Lower leg skin (tissue), 2 donors: ENCODE data around the gene BACE2.

DNA sequence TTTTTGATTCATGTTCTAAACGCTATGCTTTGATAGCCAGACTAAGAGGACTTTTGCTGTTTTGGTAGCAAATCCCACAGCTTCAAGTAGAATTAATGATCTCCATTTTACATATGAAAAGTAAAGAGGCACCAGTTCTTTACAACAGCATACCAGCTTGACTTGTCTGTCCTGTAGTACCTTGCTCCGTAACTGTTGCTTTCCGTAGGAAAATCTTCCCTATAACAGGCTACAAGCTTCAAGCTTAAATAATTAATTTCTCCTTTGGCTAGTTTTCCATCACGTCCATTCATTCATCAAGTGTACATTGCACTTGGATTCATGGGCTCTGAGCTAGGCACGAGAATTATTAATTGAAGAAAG, 29.1 kb downstream of the B3GALT5 start:
- PRO-cap: no peak
- RAMPAGE, long total RNA, 2 experiments: no peak in any of the 2 experiments

GRCh38 chr21:41167241-41168293, at the start of gene BACE2:
Gene BACE2 (plus strand): TSS chr21:41168160.
- PRO-cap: bidirectional peak, plus-strand start at chr21:41167524, minus-strand start at chr21:41167536; bidirectional peak, plus-strand start at chr21:41168134, minus-strand start at chr21:41168061
- RAMPAGE, long total RNA, 2 experiments: no peak in any of the 2 experiments

- PRO-cap: bidirectional peak, plus-strand start at chr21:41169916, minus-strand start at chr21:41169856
- RAMPAGE, long total RNA, 2 experiments: no peak in any of the 2 experiments
Measured at GRCh38 chr21:41169463-41170063, 1.6 kb downstream of the BACE2 start.

GRCh38 chr21:41396378-41397125, 29.5 kb upstream of the MX1 start:
- PRO-cap: no peak
- RAMPAGE, long total RNA, 2 experiments: no peak in any of the 2 experiments

- PRO-cap: no peak
- RAMPAGE, long total RNA, 2 experiments: no peak in any of the 2 experiments
Measured at GRCh38 chr21:41468977-41470176, 38.6 kb downstream of the TMPRSS2 start.

- PRO-cap: no peak
- RAMPAGE, long total RNA, 2 experiments: no peak in any of the 2 experiments
Measured at GRCh38 chr21:41502004-41502258, 6.0 kb downstream of the TMPRSS2 start.

GRCh38 chr21:41556448-41556830, 48.5 kb upstream of the TMPRSS2 start:
- PRO-cap: no peak
- RAMPAGE, long total RNA, 2 experiments: no peak in any of the 2 experiments

- PRO-cap: no peak
- RAMPAGE, long total RNA, 2 experiments: no peak in any of the 2 experiments
Measured at GRCh38 chr21:41565370-41565639, 57.3 kb upstream of the TMPRSS2 start.

DNA sequence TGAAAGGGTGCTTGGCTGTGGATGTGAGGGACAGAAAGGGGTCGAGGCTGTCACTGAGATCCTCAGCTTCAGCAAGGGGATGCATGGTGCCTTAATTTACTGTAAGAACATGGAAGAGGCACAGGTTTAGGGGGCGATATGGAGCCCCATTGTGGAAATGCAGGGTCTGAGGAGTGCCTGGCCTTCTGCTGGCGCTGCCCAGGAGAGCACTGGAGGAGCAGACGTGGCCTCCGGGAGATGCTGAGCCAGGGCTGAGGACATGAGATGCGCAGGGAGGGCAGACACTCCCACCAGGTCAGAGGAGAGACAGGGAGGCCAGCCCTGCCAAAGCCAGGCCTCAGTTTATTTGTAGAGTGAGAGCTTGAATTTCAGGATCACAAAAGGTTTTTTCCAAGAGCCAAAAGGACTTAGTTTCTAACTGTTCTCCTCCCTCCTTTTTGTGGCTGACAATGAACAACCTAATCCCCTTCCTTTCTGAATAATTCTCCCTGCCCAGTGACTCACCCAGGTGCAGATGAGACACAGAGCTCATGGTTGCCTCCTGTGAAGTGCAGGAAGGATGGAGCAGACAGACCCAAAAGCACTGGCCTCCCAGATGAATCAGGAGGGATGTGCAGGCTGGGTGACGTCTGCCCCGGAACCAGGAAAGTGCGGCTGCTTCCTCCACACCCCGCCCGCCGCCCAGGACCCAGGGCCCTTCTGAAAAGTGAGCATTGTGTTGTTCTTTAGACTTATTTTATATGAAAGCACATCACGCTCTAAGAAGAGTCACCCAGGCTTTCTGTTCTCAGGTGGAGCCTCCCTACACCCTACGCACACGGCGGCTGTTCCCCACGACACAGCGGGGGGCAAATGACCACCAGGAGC, 73.0 kb upstream of the TMPRSS2 start:
- PRO-cap: no peak
- RAMPAGE, long total RNA, 2 experiments: no peak in any of the 2 experiments

- PRO-cap: no peak
- RAMPAGE, long total RNA, 2 experiments: no peak in any of the 2 experiments
Measured at GRCh38 chr21:41684164-41684826, 82.6 kb downstream of the RIPK4 start.

DNA sequence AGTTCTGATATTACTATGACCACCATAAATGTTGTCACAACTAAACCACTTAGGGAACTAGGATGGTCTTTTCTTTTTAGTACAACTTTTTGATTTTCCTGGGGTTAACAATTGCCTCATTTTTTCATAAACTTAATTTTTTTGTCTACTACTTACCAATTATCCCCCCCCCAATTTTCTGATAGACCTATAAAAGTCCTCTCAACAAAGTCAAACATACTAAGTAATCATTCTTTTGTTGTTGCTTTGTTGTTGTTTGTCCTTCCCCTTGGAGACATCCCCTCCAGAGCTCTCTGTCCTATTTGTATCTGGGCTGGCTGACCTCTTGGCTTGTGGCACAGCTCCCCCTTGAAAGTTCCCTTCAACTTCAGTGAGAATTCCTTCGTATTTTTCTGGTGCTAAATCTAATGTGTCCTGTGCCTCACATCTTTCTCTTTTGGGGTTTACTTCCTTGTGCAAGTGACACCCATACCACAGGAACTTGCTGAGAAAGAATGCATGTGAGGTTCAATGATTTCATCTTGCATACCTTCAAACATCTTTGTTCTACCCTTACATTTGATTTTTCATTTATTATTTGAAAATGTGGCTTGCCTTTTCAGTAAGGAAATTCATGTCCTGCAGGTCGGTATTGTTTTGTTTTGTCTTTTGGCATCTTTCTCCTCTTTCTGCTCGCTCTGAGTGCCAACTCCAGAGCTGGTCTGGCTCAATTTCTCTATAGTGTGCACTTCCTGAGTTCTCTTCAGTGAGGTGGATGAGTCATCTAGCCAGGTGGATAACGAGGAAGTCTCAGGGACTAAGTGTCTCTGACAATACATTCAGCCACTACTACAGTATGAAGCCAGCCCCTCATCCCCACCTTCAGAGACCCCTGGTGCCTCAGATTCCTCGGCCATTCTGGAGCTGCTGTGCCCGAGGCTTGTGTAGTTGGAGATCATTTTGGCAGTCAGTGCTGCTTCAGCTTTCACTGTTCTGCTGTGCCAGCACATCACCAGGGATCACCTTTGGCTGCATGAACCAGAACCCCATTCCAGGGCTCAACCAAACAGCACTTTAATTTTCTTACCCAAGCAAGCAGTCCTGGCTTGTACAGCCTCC, 59.6 kb downstream of the RIPK4 start:
- PRO-cap: no peak
- RAMPAGE, long total RNA, 2 experiments: no peak in any of the 2 experiments

- PRO-cap: no peak
- RAMPAGE, long total RNA, 2 experiments: no peak in any of the 2 experiments
Measured at GRCh38 chr21:41767319-41767679, 447 bp upstream of the RIPK4 start.

DNA sequence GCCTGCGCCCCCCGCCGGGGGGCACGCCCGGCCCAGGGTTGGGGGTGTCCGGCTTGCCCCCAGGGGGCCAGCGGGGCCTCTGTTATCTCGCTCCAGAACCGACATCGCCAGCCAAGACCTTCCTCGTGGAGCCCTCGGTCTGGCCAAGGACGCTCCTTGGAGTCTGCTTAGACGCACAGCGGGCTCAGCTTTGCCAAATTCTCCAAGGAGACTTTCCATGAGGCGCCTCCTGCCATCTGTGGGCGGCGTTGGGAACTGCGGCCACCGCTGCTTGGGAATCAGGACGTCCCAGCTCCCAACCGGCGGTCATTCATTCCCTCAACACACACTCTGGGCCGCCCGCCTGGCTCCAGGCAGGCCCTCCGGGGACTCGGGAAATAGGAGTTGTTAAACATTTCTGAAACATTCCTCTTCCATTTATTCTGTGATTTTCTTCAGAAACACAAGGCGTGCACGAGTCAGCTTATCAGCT, 11.4 kb upstream of the RIPK4 start:
- PRO-cap: no peak
- RAMPAGE, long total RNA, 2 experiments: no peak in any of the 2 experiments

GRCh38 chr21:41873716-41874449, 5.3 kb downstream of the PRDM15 start:
- PRO-cap: no peak
- RAMPAGE, long total RNA, 2 experiments: no peak in any of the 2 experiments

GRCh38 chr21:41877735-41878878, 1.0 kb downstream of the PRDM15 start:
- PRO-cap: no peak
- RAMPAGE, long total RNA, 2 experiments: no peak in any of the 2 experiments

DNA sequence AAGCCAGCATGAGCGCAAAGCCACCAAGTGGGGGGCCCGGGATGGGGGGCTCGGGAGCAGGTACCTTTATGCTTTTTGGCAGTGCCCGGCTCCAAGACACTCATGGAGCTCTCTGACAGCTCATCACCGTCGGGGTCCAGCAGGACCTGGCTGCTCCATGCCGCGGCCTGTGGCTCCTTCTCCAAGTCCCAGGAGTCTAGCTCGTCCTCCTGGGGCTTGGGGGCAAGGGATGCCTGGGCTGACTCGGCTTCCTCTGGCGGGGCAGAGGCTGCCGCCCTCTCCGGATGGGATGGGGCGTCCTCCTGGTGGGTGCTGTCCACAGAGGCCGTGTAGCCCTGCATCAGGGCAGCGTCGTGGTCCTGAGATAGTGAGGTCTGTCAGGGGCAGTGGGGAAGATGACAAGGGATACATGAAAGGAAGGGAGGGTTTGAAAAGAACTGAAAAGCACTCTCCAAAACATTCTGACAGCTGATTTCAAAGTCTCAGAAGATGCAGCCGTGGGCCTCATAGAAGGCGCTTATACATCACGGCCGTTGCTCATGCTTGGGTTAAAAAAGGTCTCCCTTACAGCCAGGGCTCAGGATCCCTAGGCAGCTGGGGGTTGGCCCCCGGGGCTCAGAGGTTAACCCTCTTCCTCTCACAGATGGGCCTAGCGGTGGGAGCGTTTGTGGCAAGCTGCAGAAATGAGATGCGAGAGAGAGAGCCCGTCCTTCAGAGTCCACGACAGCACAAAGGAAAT, 20.0 kb upstream of the PRDM15 start:
- PRO-cap: no peak
- RAMPAGE, long total RNA, 2 experiments: no peak in any of the 2 experiments

DNA sequence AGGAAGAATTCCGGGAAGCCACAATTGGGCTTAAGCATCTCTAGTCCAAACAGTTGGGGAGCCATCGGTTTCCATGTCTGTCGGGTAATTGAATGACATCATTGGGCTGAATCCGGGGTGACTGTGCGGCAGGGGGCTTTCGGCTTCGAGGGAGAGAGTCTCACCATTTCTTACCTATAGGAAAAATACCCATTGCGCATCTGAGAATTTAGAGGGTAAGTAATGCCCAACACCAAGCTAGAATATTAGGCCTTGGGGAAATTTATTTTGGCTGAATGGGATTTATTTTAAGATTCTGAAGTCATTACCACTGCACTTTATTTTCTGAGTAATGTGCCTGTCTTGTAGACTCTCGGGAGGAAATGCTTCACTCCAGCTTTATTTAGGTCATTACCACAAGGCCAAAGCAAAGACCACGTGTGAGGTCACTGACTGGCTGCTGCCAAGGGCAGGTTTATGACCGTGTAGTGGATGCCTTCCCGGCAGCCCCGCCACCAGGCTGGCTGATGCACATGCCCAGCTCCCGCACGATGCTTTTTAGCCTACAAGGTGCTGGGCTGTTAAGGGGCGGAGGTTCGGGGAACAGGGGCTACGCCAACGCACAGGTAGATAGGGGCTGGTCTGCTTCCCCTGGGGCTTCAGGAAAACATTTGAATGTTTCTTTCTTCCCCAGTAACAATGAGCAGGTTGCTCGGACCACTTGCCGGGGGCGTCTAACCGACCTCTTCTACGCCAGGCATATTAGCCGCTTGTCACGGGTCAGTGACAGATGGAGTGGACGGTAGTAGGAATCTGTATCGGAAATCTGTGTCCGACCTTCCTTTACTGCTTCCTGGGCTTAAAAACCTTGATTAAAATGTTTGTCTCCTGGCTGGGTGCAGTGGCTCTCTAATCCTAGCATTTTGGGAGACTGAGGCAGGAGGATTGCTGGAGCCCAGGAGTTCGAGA, 22.9 kb upstream of the UMODL1 start:
- PRO-cap: no peak
- RAMPAGE, long total RNA, 2 experiments: no peak in any of the 2 experiments

GRCh38 chr21:42108268-42109224, 37.4 kb downstream of the UMODL1 start:
- PRO-cap: no peak
- RAMPAGE, long total RNA, 2 experiments: no peak in any of the 2 experiments

- PRO-cap: no peak
- RAMPAGE, long total RNA, 2 experiments: no peak in any of the 2 experiments
Measured at GRCh38 chr21:42156951-42157612, 61.9 kb upstream of the ABCG1 start.

DNA sequence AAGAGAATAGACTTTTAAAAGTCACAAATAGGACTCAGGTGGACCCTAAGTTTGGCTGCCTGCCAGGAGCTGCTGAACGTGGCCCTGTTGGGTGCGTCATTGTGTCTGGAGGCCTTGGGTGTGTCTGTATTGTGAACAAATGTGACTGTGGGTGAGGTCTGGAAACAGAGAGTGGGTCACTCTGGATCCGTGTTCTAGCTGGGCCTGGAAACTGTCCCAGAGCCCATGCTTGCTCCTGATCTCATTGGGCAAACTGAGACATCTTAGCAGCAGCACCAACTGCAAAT, 47.6 kb upstream of the ABCG1 start:
- PRO-cap: no peak
- RAMPAGE, long total RNA, 2 experiments: no peak in any of the 2 experiments